NCI-H460 (cell line): ENCODE data around the genes SEMA3B, LSMEM2 and HYAL2.

DNA sequence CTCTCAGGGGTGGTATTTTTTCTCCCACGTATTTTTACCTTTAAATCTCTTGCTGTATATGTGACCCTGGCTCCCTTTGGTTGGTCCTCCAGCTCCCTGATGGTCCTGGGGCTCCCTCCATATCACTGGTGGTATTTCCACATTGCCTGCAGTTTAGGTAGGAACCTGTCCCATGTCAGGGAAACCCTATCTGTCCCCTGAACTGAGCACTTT is 27.9 kb downstream of the DAG1 start:
RAMPAGE:
- cytosol, long total RNA: no peak
- long total RNA: no peak
- nucleus, long total RNA: no peak

RAMPAGE:
- cytosol, long total RNA: no peak
- long total RNA: no peak
- nucleus, long total RNA: no peak
Observed at GRCh38 chr3:49532359-49533414, 21.6 kb upstream of the BSN start.

GRCh38 chr3:49671125-49671957 is 2.8 kb upstream of the APEH start:
RAMPAGE:
- cytosol, long total RNA: no peak
- long total RNA: no peak
- nucleus, long total RNA: no peak

RAMPAGE:
- cytosol, long total RNA: no peak
- long total RNA: no peak
- nucleus, long total RNA: no peak
Observed at GRCh38 chr3:49726161-49726890, 2.6 kb upstream of the GMPPB start.

DNA sequence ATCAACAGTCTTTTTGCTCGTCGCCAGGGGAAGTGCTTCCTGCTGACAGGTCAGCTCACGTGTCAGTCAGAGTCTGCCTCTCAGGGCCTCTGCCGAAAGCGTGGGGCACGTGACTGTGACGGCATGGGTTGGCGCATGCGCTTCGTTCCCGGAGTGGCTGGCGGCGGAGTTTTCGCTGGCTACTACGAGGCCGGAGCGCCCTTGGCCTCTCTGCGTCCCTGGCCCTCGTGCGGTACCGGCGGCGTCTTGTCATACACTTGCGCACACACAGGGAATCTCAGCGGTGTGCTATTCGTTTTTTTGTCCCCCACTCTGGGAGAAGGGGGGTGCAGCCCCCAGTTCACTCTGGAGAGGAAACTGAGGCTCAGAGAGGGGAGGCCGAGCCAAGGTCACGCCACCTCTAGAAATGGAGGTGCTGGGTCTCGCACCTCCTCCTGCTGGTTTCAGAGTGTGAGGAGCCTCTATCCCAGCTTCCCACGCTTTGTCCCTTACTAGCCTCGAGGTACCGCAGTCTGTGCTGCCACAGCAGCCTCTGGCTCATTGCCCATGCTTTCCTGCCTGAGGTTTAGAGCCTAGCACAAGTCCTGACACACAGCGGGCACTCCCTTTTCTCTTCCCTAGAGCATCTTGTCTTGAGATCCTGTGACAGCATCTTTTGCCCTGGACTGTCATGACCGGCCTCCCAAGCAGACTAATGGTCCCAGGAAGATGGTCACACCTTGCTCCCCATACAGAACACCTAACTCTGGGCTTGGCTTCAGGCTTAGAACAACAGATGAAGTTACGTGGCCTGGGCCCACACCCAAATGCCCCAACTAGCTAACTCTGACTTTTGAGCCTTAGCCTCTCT is 502 bp upstream of the IP6K1 start:
RAMPAGE:
- cytosol, long total RNA: no peak
- long total RNA: no peak
- nucleus, long total RNA: no peak

RAMPAGE:
- cytosol, long total RNA: no peak
- long total RNA: no peak
- nucleus, long total RNA: no peak
Observed at GRCh38 chr3:50115219-50116046, 26.7 kb downstream of the RBM5 start.

DNA sequence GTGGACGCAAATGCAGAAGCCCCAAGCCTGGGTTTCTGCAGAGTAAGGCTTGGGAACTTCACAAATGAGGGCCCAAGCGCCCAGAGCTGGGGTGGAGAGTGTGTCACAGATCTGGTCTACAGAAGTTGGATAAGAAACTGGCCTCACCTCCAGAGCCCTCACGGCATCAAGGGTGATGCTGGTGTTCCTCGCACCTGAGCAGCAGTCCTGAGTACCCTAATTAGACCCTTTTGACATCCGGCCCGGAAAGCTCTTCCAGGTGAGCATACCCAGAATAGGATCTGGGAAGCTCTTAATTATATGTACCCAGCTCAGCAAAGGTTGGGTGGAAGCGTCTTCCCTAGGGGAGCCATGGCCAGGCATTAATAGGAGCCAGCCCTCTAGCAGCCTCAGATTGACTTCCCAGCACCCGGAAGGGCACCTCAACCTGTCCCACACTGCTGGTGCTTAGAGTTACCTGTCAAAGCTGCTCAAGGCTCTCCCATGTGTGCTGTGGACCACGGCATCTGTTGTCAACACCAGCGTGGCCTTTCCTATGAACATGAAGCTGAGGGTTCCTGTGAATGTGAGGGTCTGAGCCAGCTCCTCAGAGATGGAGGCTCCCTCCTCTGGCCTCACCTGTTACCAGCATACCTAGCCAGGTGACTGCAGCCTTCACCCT is 31.9 kb downstream of the RBM5 start:
RAMPAGE:
- cytosol, long total RNA: no peak
- long total RNA: no peak
- nucleus, long total RNA: no peak

RAMPAGE:
- cytosol, long total RNA: no peak
- long total RNA: no peak
- nucleus, long total RNA: no peak
Observed at GRCh38 chr3:50121980-50122645, 33.0 kb upstream of the SEMA3F start.

GRCh38 chr3:50211195-50211546 is 6.1 kb downstream of the SLC38A3 start:
RAMPAGE:
- cytosol, long total RNA: no peak
- long total RNA: no peak
- nucleus, long total RNA: no peak

DNA sequence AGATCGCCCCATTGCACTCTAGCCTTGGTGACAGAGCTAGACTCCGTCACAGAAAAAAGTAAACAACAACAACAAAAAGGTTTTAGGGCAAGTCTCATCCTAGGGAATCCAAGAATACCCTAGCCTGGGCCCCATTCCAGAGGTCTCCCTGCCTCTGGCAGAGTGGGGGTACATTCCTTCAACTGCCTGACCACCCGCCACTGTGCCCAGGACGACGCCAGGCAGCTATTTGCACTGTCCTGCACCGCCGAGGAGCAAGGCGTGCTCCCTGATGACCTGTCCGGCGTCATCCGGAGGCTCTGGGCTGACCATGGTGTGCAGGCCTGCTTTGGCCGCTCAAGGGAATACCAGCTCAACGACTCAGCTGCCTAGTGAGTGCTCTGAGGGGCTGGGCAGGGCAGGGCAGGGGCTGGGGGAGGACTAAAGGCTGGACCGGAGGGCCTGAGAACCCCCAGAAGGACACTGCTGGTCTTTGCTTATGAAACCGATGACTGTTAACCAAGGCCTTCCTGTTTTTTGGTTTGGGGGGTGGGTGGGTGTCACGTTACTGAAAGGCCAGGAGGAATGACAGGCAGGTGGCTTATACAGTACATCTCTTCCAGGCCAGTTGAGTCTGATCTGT is 16.0 kb upstream of the SEMA3B start:
RAMPAGE:
- cytosol, long total RNA: no peak
- long total RNA: no peak
- nucleus, long total RNA: no peak

DNA sequence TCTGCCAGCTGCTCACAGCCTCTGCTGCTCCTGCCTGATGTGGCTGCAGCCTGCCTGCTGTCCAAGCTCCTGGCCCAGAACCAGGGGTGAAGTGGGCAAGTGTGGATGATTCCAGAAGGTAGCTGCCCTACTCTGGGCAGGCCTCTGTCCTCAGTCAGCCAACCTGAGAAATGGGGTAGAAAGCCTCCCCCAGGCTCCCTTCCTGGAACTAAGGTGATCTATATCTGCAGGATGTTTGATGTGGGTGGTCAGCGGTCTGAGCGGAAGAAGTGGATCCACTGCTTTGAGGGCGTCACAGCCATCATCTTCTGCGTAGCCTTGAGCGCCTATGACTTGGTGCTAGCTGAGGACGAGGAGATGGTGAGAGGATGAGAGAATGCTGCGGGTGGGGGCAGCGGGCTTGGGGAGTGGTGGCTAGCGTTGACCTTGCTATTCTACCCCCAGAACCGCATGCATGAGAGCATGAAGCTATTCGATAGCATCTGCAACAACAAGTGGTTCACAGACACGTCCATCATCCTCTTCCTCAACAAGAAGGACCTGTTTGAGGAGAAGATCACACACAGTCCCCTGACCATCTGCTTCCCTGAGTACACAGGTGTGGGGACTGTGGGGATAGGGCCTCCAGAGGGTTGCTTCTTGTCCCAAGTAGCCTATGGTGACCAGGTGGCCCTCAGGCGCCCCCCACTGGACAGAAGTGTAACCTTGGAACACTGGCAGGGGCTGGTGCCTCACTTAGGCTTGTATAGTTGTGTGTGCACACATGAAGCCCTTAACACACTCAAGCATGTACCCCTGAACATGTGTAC is 12.2 kb upstream of the SEMA3B start:
RAMPAGE:
- cytosol, long total RNA: no peak
- long total RNA: no peak
- nucleus, long total RNA: no peak

RAMPAGE:
- cytosol, long total RNA: no peak
- long total RNA: no peak
- nucleus, long total RNA: no peak
Observed at GRCh38 chr3:50268589-50269422, at the start of gene SEMA3B. TSS of gene SEMA3B (plus strand) at chr3:50269147.

DNA sequence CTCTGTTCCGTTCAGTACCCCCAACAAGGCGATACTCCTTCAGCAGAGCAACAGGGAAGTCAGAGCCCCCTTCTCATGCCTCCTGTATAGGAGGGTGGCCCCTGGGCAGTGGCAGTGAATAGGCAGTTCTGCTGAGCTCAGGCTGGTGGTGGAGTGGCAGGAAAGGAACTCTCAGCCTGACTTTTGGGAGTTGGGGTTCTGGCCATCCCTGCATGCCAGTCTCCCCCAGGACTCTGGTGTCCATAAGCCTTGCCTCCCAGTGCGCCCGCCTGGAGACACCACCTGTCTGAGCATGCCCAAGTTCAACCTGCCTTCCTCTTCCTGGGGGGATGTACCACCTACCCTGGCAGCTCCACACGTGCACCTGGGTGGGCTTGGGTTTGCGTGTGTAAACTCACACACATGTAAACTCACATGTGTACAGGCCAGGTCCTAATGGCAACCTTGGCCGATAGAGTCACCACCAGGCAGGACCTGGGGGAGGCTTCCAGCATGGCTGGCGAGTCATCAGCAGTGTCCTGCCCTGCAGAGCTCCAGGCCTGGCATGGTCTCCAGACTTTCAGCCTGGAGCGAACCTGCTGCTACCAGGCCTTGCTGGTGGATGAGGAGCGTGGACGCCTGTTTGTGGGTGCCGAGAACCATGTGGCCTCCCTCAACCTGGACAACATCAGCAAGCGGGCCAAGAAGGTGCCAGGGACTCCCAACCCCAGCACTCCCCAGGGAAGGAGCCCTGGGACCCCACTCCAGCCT is 826 bp downstream of the SEMA3B start:
RAMPAGE:
- cytosol, long total RNA: no peak
- long total RNA: no peak
- nucleus, long total RNA: no peak

RAMPAGE:
- cytosol, long total RNA: no peak
- long total RNA: no peak
- nucleus, long total RNA: no peak
Observed at GRCh38 chr3:50278619-50279290, at the start of gene LSMEM2. TSS of gene LSMEM2 (plus strand) at chr3:50279087.

GRCh38 chr3:50322317-50323448 is at the start of gene HYAL2:
TSS of gene HYAL2 (minus strand) at chr3:50322745.
RAMPAGE:
- cytosol, long total RNA: no peak
- long total RNA: no peak
- nucleus, long total RNA: no peak

RAMPAGE:
- cytosol, long total RNA: no peak
- long total RNA: no peak
- nucleus, long total RNA: no peak
Observed at GRCh38 chr3:50333490-50334263, 5.7 kb upstream of the TUSC2 start.

RAMPAGE:
- cytosol, long total RNA: no peak
- long total RNA: no peak
- nucleus, long total RNA: no peak
Observed at GRCh38 chr3:50349139-50349631, 1.4 kb downstream of the NPRL2 start.

DNA sequence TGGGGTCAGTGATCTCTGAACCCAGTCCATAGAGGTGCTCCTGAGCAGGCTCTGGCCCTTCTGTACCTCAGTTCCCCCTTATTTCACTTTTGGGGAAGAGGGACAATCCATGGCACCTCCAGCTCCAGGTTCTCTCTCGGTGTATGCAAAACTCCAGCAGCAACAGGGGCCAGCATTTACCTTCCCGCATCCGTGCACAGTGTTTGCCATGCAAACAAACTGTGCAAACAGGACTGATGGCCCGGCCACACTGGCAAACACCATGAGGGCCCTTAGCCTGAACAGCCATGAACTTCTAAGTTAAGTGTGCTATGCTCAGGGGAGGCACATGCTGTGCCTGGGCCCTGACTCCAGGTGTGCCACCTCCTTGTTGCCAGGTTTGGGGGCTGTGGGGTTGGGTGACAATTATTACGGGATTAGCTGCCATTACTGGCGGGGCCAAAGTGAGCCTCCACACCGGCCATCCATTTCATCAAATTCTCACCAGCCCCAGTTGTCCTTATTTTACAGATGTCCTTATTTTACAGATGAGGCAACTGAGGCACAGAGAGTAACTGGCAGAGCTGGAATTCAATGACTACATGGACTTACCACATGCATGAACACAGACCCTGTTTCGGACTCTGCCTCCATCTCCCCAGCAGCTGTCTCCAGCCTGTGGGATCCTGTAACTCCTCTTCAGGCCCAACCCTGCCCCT is 57.5 kb downstream of the CACNA2D2 start:
RAMPAGE:
- cytosol, long total RNA: no peak
- long total RNA: no peak
- nucleus, long total RNA: no peak

GRCh38 chr3:50449991-50451295 is 53.0 kb downstream of the CACNA2D2 start:
RAMPAGE:
- cytosol, long total RNA: no peak
- long total RNA: no peak
- nucleus, long total RNA: no peak

DNA sequence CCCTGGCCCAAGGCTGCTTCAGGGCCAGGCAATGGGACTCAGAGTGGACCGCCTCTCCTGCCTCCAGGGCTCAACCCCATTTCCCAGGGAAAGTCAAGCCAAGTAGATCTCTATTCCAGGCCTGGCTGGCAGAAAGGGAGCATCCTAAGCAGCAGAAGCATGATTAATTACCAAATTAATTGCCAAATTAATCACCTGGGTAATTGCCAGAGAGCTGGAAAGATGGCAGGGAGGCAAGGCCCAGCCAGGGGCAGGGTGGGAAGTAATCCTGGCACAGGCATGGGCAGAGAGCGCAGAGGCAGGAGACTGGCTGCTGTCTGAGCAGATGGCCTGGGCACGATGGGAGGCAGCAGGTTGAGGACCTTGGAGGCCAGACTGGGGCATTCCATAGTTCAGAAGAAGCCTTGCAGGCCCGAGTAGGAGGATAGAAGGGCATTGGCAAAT is 20.5 kb downstream of the C3orf18 start:
RAMPAGE:
- cytosol, long total RNA: no peak
- long total RNA: no peak
- nucleus, long total RNA: no peak